RPMI7951 (cell line): ENCODE measurements around a stretch of chr4.

DNA sequence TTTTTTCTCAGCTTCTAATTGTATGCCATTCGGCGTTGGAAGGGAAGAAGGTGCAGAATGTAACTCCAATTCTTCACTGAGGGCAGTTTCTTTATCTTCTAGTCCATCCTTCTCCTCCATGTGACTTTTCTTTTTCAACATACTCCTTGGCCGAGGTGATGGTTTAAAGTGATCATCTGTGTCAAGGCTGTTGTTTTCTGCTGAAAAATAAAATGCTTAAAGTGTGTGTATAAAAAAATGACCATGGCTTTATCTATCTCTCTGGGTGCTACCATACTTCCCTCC, 8.2 kb downstream of the MAP9 start:
- RAMPAGE, long total RNA, result no peak

DNA sequence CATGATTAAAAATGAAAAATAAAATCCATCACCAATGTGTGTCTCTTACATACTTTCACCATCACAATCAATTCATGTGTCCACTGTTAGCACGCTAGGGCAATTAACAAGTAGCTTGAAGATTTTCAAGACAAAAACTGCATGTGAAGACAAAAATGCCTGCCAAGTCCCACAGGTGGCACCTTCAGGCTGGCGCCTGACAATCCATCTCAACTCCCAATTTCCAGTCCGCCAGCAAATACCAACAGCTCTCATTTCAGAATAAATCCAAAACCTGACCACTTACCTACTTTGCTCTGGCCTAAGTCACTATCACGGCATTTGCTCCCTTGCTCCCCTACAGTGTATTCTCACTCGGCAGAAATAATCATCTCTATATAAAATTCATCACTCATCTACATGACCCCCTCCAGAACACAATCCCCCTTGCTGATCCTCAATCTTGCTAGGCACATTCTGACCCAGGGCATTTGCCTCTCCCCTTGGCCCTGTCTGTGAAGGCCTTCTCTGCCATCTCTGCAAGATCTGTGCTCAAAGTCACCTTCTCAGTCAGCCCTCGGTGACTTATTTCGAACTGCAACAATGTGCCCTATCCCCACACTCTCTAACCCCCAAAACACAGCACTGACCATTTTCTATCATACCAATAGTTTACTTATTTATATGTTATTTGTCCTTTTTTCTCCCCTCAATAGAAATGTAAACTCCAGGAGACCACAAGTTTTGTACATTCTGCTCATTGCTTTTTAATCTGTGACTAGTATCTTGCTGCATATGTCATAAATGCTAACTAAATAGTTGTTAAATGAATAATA, 26.9 kb downstream of the PDGFC start:
- RAMPAGE, long total RNA, result no peak

GRCh38 chr4:157994719-157995332, 178.0 kb downstream of the GASK1B start:
- RAMPAGE, long total RNA, result no peak

- RAMPAGE, long total RNA, result no peak
Measured at GRCh38 chr4:158120776-158121167, 52.1 kb downstream of the GASK1B start.

GRCh38 chr4:158524050-158524640, 2.5 kb downstream of the RXFP1 start:
- RAMPAGE, long total RNA, result no peak

DNA sequence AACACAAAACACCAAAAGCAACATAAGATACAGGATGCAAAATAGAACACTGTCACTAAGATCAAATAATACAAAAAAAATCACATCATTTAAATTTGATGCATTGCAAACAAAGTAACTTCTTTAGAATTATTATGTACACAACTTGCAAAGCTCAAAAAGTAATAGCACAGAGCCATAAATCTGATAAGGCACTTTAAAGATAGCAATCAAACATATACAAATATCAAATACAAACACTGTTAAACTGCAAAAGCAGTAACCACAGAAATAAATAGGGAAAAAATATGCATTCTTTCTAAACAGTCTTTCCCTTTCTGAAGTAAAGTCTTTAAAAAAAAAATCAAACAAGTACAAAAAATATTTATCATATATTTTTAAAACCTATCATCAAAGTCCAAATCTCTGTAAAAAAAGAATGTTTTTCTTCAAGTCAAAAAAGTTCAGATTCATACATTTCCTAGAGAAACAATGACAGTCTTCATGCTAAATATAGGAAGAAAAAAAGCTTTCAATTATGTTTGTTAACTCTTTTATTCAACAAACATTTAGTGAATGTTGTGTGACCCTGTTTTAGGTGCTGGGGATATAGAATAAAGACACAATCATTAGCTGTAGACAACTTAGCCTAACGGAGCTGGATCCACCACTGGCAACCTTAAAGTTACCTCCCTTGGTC, 3.0 kb downstream of the C4orf46 start:
- RAMPAGE, long total RNA, result no peak

DNA sequence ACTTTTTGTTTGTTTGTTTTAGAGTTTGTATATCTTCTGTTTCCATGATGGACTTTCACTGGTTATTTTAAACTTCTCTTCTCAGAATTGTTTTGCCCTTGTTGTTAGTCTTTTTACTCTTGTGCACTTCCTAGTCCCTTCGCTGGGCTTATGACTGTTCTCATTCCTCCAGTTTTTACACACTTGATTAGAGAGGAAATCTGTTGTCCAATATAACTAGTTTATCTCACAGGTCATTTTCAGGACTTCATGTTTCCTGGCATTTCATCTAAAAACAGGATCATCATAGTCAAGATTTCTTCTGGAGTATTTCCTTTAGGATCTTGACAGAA, 2.9 kb downstream of the FNIP2 start:
- RAMPAGE, long total RNA, result no peak

DNA sequence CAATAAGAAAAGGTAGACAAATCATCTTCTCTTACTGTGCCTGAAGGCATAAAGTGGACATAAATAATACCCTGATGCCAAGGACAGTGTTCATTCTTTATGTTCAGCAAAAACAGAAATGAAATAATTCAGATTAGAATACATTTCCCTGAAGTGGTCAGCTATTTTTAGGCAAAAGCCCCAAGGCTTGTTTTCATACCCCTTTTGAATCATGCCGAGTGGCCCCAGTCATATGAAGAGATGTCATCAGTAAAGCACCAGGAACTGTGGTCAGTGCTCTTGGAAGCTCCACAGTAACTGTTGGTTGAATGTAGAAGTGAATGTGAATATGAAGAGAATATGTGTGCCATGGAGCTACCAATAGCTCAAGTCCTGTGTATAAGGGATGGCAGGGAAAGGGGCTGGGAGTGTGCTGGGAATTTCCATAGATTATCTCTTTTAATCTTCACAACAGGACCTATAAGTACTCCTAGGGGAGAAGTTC, 52.4 kb downstream of the FNIP2 start:
- RAMPAGE, long total RNA, result no peak

GRCh38 chr4:158828942-158829678, 60.3 kb downstream of the FNIP2 start:
- RAMPAGE, long total RNA, result no peak

GRCh38 chr4:158890516-158891005, 121.7 kb downstream of the FNIP2 start:
- RAMPAGE, long total RNA, result no peak

DNA sequence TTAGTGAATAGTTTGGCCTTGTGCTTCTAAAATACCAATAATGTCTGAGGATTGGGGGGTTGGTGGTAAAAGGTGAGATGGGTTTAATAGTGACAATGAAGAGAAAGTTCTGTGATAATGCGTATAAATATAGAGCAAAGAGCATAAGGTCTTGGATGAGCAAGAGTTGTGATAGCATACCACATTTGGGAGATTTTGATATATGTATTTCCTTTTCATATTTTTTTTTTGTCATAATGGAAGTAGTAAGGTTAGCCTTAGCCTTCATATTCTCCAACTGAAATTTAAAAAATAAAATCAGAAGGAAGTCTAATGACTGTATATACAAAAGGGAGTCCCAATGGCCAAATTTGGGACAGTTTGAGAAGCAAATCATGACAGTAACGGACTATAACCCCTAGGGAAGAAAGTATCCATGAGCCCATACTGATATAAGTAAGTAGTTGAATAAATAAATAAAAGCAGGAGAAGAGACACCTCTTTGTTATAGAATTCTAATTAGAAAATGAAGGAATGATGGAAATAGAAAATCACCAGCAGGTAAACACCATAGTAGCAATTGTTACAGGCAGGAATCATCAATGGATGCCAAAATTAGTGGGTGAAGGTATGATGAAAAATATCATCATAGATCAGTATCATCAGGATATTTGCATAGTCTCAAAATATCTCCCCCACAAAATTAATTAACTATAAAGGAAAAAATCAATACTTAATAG, 9.4 kb downstream of the RAPGEF2 start:
- RAMPAGE, long total RNA, result no peak

DNA sequence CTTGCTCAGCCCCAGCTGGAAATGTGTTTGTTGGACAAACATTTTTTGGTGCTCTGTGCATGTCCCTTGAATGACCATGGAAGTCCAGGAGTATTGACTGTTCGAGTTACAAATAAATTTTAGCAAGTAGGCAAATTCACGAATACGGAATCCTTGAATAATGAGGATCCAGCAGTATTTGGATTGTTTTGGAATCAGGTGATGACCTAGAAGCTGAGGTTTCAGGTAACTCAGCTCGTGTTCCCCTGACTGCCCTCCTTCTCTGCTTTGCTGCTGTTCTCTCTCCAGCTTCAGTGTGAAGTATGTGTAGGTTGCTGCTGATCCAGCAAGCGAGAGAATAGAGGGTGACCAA, 47.7 kb downstream of the RAPGEF2 start:
- RAMPAGE, long total RNA, result no peak

- RAMPAGE, long total RNA, result no peak
Measured at GRCh38 chr4:159317223-159317613, 214.3 kb downstream of the RAPGEF2 start.

DNA sequence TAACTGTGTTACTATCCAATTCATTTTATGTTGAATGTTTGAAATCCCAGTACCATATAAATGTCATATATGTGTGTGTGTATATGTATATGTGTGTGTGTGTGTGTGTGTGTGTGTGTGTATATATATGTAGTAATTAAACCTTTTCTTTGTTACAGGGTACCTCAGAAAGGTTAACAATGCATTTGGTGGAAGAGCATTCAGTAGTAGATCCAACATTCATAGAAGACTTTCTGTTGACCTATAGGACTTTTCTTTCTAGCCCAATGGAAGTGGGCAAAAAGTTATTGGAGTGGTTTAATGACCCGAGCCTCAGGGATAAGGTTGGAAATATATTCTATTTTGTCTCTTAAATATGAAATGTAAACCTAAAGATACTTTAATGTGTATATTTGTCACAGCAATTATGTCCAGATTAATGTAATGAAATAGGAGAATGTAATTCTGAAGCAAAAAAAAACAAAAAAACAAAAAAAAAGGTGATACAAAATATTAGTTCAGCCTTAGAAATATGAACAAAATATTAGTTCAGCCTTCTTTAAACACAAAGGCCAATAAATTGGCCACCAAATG, 227.4 kb downstream of the RAPGEF2 start:
- RAMPAGE, long total RNA, result no peak

DNA sequence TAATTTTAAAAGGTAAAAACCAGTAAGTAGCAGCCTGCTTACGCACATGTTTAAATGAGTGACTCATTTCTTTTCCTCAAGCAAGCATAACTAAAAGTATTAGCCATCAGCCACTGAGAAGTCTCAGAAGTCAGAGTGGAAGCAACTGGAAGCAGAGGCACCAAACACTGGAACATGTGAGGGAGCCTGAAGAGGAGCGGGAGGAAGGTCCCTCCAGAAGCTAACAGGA, 257.7 kb downstream of the RAPGEF2 start:
- RAMPAGE, long total RNA, result no peak

DNA sequence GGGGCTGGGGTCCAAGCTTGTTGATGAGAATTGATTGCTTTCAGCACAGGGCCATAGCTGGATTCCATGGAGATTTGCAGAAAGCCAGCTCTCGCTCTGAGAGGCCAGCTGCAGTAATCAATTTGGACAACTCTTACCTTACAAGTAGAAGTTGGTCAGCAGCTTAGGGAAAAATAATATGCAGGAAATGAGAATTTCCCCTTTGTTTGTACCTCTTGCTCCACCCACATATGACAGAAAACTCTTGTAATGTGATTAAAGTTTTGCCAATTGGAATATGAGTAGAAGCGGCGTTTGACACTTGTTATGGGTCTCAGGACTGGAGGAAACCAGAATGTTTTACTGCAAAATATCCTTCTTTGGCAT, 310.6 kb downstream of the RAPGEF2 start:
- RAMPAGE, long total RNA, result no peak

- RAMPAGE, long total RNA, result no peak
Measured at GRCh38 chr4:161577796-161578260, 586.0 kb downstream of the FSTL5 start.

- RAMPAGE, long total RNA, result no peak
Measured at GRCh38 chr4:161650784-161651277, 513.0 kb downstream of the FSTL5 start.

DNA sequence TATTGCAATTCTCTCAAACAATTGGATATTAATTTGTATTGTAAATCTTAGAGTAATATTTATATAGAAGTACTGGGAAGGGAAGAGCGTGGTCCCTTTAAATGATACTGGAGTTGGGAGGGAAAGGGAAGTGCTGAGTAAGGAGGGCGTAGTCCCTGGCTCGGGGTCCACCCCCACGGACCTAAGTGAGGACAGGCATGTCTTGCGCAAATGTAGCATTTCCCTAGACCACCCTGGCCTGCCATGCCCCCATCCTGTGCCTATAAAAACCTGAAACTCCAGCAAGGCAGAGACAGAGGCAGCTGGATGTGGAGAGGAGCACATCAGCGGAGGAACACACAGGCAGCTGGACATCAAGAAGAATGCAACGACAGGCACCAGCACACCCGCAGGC, 346.0 kb downstream of the FSTL5 start:
- RAMPAGE, long total RNA, result no peak

DNA sequence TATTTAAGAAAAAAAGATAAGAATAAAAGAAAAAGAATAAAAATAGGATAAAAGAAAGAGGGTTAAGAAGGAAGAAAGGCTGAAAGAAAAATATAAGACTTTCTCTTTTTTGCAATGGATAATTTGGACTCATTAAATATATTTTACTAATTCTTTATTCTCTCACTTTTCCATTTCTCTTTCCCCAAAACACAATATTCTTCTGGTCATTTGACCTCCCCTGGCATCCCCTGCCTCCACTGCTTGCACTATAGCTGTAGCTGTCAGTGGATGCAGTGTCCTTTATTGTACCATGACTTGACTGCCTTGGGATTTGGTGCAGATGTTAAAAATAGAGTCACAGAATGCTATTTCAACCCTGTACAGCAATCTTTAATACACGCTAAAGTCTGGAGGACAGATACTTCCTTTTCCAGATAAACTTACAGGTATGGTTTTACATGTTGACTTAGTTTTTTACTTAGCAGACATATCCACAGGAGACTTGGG, 461.6 kb downstream of the NAF1 start:
- RAMPAGE, long total RNA, result no peak